Lung (tissue), 4 donors: ENCODE measurements around a stretch of chr12.

DNA sequence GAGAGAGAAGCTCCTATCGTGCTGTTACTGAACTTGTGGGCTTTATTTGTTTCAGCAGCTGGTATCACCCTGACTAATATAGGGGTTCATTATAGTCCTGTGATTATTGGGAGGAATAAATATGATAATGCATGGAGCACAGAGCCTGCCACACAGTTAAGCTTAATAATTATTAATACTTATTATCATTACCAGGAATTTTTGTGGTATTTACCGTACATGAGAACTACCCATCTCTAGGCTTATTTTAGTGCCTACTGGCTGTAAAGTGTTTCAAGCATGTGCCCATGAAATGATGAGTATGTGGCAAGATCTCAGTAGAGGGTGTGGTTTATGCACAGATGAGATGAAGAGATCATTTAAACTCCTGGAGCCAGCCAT, 60.1 kb downstream of the DAO start:
- PRO-cap = no peak
- RAMPAGE, long total RNA = no peak
- RRBS = no CpG with 5 or more reads among the region's 2 CpGs

DNA sequence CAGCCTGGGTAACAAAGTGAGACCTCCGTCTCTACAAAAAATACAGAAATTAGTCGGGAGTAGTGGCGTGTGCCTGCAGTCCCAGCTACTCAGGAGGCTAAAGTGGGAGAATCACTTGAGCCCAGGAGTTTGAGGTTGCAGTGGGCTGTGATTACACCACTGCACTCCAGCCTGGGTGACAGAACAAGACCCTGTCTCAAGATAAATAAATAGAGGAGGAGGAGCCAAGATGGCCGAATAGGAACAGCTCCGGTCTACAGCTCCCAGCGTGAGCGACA, 24.2 kb downstream of the SVOP start:
- PRO-cap = no peak
- RAMPAGE, long total RNA = no peak
- RRBS = no CpG with 5 or more reads among the region's 7 CpGs

DNA sequence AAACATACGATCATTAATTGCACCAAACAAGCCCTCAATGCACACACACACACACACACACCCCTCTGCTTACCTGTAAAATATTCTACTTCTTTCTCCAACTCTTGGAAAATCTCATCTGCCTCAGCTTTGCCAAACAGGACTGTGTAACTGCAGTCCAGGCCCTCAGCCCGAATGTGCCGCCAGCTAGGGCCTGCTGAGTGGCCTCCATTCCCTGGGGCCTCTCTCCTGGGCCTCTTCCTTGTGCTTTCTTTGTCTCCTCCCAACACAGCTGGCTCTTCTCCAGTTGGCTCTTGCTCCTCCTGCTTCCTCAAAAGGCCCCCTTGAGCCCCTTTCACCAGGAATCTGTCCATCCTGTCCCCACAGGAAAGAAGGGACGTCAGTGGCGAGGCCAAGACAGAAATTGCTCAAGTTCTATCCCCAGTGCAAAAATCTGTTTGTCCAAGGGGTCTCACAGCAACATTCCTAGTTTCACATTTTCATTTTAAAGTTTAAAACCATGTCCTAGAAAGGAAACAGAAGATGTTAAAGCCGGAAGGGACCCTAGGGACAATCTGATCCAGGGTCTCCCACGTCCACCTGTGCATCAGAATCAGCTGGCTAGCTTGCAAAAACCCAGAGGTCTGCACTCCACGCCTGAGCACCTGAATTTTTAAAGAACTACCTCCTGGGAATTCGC, 699 bp downstream of the ALKBH2 start:
- PRO-cap = no peak
- RAMPAGE, long total RNA = no peak
- RRBS = no CpG with 5 or more reads among the region's 9 CpGs

DNA sequence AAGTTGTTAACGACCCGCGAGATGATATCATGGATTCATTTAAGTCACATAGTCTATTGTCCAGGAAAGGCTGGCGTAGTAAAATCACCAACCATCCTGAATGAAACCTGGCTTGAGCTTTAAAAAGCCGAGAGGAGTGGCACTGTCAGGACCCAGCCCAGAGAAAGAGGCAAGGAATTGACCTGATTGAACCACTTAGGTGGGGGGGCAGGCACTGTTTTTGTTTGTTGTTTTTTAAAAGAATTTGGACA, 1.4 kb downstream of the UNG start:
- PRO-cap = no peak
- RAMPAGE, long total RNA = no peak
- RRBS = no CpG with 5 or more reads among the region's 5 CpGs

DNA sequence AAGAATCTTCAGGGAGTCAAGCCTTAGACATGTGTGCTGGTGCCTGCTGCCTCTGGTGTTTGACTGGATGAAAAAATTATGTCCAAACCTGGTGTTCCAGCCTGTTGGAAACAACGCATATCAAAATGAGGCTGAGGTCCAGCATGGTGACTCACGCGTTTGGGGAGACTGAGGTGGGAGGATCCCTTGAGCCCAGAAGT, 27.3 kb downstream of the ACACB start:
- PRO-cap = no peak
- RAMPAGE, long total RNA = no peak
- RRBS = no CpG with 5 or more reads among the region's 3 CpGs

DNA sequence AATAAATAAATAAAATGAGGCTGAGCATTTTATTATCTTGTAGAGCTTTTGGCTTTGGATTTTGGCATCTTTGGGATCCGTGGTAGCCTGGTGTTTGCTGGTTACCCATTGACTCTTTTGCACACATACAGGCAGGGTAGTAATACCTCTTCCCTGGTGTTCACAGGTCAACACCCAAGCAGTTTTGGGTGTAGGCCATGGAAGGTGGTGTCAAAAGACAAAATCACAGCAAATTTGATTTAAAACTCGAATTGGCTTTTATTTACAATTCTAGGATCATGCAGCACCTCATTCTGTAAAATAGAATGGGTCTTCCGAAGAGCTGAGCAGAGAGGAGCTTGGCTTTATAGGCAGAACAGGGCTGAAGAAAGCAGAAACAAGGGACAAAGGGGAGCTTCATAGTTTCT, 27.9 kb downstream of the ACACB start:
- PRO-cap = no peak
- RAMPAGE, long total RNA = no peak
- RRBS = no CpG with 5 or more reads among the region's 3 CpGs

GRCh38 chr12:109201167-109201975, 85.0 kb downstream of the ACACB start:
- PRO-cap = no peak
- RAMPAGE, long total RNA = no peak
- RRBS = 96% methylated on average over 8 of the region's 25 CpGs

- PRO-cap = no peak
- RAMPAGE, long total RNA = no peak
- RRBS = no CpG with 5 or more reads among the region's 2 CpGs
Observed at GRCh38 chr12:109245605-109245898, 63.5 kb downstream of the FOXN4 start.

GRCh38 chr12:109290254-109290509, 18.9 kb downstream of the FOXN4 start:
- PRO-cap = no peak
- RAMPAGE, long total RNA = no peak
- RRBS = no CpG with 5 or more reads among the region's 10 CpGs

- PRO-cap = no peak
- RAMPAGE, long total RNA = no peak
- RRBS = no CpG with 5 or more reads among the region's 27 CpGs
Observed at GRCh38 chr12:109359076-109359791, 11.5 kb downstream of the MYO1H start.

GRCh38 chr12:109462971-109463879, 13.9 kb downstream of the KCTD10 start:
- PRO-cap = no peak
- RAMPAGE, long total RNA = no peak
- RRBS = no CpG with 5 or more reads among the region's 15 CpGs

- PRO-cap = no peak
- RAMPAGE, long total RNA = no peak
- RRBS = no CpG with 5 or more reads among the region's 4 CpGs
Observed at GRCh38 chr12:109575590-109576065, 2.0 kb downstream of the MVK start.

GRCh38 chr12:109581779-109582238, 8.2 kb downstream of the MVK start:
- PRO-cap = no peak
- RAMPAGE, long total RNA = no peak
- RRBS = no CpG with 5 or more reads among the region's 9 CpGs

DNA sequence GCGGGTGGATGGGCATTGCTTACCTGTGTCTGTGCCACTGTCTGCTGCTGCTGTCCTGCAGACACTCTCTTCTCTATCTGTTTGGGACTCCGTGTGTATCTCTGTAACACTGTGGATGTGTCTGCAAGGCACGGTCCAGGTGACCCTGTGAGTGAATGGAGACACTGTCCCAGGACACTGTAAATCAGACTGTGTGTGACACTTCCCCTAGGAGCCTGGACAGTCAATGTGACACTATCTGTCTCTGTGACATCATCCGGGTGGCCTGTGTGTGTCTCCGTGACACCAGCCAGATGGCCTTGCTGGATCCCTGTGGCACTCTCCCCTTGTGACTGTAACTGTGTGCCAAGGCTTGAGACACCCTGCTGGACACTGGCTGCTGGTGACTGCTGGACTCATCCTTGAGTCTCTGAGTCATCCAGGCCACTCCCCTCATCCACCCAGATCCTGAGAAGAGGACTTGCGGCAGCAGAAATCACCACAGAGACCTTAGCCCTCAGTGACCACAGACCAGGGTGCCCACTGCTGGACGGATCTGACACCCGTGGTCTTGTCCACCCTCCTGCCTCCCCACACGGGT, 51.5 kb downstream of the MVK start:
- PRO-cap = no peak
- RAMPAGE, long total RNA = no peak
- RRBS = no CpG with 5 or more reads among the region's 9 CpGs

DNA sequence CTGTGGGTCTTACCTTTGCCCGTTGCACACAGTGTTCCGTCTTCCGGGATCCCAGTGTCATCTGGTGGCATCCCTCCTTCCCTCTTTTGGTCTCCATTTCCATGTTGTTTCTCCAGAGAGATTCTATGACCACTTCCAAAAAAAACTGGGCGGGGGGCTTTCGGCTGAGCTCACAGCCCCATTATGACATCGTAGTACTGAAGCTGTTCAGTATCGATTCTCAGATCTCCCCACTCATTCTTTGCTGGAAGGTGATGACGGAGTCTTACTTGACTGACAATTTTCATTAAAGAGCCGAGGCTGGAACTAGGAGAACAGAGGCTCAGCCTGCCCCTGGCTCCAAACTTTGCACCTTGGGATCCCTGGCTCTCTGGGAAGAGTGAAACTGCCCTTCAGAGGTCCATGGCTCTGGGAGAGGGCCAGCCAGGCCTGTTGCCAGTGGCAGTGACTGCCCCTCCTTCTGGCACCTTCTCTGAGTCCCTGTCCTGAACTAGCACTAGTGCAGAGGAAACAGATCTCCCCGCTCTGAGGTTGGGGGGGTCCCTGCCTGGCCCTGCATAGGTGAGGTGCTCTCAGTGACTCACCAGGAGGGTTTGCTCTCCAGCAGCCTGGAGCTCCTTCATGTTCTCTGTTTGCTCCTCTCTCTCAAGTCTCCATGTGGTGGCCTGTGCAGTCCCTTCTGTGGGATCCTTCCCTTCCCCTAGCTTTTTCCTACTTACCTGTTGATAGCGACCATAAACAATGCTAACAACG, 22.1 kb downstream of the FAM222A start:
- PRO-cap = no peak
- RAMPAGE, long total RNA = no peak
- RRBS = 86% methylated on average over 3 of the region's 12 CpGs

- PRO-cap = no peak
- RAMPAGE, long total RNA = no peak
- RRBS = 32% methylated on average over 2 of the region's 17 CpGs
Observed at GRCh38 chr12:109823037-109823661, 10.0 kb downstream of the TRPV4 start.

- PRO-cap = no peak
- RAMPAGE, long total RNA = no peak
- RRBS = no CpG with 5 or more reads among the region's 8 CpGs
Observed at GRCh38 chr12:109877755-109878465, 2.4 kb downstream of the GLTP start.

- PRO-cap = no peak
- RAMPAGE, long total RNA = no peak
- RRBS = no CpG with 5 or more reads among the region's 20 CpGs
Observed at GRCh38 chr12:109961133-109961840, 34.9 kb downstream of the GIT2 start.

- PRO-cap = no peak
- RAMPAGE, long total RNA = no peak
- RRBS = no CpG with 5 or more reads among the region's 5 CpGs
Observed at GRCh38 chr12:110018249-110018557, 19.0 kb downstream of the ANKRD13A start.

DNA sequence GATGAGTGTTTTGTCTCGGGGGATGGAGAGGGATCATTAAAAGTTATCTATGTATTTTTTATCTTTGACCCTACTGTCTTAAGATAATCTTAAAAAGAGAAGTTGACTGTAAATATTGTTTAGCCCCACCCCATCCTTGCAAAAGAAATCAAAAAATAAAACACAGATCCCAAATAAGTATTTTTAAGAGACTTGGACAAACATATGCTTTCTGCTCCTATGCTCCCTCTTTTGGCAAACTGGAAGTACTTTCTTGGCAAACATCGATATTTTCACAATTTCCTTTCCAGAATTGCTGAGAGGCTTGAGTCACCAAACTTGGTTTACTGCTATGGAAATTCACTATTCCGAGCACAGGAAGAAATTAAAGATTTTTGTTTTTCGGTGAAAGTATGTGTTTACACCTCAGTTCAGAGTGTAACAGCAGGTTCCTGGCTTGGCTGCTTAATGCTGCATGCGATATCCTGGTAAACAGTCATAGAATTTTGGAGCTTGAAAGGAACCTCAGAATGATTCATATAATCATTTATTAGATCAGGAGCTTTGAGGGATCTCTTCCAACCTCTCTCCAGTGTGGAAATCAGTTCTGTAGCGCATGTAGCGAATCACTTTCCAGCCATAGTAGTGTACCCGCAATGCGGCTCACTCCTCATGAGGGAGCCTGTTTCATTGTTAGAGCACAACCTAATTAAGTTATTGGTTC, 56.7 kb upstream of the ATP2A2 start:
- PRO-cap = no peak
- RAMPAGE, long total RNA = no peak
- RRBS = no CpG with 5 or more reads among the region's 9 CpGs